Measurements from ENCODE around the gene RNF149.

DNA sequence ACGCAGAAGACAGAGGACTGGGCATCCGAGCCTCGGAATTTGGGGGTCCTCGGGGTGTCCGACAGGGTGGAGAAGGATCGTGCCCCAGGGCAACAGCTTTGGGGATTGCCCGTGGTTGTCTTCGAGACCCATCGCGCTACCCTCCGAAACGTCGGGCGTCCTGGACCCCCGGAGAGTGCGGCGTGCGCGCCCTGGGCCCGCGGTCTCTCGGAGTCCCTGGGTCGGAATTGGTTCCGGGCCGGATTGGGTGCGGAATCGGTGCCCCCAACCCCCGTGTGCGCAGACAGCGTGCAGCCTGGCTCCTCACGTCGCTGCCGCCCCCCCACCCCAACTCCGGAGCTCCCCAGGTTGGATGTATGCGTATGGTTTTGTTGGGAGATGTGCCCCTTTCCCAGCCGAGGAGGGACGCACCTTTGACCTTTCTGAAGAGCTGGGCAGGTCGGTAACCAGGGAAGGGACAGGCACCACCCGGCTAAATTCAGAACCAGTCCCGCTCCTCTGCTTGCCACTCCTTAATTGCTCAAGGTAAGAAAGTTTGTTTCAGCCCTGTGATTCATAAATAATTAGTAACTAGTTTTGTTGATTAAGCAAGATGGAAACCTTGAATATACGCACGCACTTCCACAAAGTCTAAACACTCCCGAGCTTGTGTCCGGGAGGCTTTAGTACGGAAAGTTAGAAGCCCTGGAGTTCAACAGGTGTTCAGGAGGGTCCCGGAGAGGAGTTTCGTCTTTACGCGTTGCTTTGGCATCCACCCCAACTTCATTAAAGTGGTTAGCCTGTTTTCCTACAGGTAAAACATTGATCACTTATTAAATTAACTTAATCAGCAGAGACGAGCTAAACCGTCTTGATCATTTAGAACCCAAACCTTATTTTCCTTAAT lies 979 bp downstream of the NPAS2 start:
- PRO-cap = no peak

- PRO-cap = no peak
Measured at GRCh38 chr2:100965403-100966033, 36.6 kb upstream of the RPL31 start.

DNA sequence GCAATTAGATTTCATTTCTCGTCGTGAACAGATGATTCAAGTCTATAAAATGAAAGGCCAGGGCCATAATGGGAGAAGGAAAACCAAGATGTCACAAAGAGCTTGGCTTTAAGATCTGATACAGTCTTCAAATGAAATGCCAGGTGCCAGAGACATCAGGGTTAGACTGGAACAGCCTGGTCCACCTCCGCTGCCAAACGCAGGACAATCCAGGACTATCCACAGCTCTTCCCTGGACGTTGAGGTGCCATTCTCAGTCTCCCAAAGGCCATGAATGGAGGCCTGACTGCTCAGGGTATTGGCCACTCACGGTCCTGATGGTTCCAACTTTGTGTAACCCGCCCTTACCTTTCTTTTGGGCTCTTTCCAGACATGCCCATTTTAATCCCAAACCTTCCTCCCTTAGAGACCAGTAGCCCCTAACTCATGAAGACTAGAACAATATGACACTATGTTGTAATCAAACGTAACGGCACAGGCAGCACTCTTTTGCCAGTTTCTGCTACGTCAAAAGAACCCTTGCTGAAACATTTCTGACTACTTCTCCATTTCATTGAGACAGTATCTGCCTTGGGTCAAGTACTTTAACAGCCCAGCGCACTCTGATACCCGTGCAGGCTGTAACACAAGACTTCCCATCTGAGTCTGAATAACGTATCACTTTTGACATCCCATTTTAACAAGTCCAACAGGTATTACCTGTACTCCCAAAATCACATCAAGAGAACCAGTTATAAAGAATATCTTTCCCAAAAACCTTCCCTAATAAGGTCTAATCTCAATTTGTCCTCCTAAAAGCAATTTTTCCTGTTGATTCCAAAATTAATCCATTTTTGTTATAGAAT lies 38.6 kb downstream of the TBC1D8 start:
- PRO-cap = no peak

GRCh38 chr2:101124050-101124277 lies 27.2 kb downstream of the TBC1D8 start:
- PRO-cap = no peak

DNA sequence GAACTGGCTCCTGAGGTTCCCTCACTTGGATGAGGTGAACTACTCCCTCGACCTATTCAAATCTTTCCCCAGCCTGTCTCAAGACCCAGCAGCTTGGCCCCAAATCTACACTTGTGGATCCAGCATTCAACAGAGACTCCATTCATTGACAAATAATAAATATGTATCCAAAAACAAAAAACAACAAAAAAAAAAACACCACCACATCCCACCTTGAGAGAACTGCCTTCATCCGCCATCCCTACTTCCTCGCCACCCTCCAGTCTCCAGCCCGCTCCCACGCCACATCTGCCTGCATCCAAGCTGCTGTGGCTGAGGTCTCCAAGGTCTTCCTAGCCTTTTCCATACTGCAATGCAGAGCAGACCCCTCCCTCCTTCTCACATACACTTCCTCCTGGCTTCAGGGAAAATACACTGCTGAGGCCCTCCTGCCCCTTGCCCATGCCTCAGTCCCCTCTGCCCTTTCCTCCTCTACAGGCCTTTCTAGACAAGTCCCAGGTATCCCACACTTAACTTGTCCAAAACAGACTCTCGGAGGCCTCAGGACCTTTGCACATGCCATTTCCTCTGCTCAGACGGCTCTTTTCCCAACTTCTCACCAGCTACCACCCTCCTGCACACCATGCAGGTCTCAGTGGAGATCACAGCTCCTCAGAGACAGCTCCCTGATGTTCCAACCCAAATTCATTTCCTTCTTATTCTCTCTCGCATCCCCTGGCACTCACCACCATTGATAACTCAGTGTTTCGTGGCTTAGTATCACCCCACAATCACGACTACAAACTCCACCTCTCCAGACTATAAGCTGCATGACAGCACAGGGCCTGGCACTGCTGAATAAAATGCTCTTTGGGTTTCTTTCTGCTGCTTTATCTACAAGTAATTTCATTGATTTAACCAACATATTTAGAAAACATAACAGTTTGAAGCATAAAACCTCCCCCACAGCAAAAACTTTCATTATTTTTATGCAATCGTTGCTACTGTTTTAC lies 11.7 kb downstream of the TBC1D8 start:
- PRO-cap = no peak

DNA sequence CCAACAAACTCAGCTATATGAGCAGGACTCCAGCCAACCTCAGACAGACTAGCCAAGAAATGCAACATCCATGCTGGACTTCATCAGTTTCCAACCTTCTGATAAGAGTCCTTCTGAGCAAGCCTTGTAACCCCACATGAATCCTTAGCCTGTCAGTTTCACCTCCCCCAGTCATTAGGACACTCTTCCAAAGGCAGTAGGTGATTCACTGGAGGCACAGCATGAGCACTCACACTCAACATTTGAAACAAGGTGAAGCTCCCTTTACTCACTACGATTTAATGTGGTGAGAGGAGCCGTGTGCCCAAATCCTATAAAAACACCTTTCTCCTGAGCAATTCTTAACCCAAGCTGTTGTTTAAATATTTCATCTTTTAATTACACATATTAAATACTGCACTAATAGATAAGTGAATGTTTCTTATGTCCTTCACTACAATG lies 5.7 kb downstream of the TBC1D8 start:
- PRO-cap = no peak

- PRO-cap = no peak
Measured at GRCh38 chr2:101150466-101151328, 485 bp downstream of the TBC1D8 start.

DNA sequence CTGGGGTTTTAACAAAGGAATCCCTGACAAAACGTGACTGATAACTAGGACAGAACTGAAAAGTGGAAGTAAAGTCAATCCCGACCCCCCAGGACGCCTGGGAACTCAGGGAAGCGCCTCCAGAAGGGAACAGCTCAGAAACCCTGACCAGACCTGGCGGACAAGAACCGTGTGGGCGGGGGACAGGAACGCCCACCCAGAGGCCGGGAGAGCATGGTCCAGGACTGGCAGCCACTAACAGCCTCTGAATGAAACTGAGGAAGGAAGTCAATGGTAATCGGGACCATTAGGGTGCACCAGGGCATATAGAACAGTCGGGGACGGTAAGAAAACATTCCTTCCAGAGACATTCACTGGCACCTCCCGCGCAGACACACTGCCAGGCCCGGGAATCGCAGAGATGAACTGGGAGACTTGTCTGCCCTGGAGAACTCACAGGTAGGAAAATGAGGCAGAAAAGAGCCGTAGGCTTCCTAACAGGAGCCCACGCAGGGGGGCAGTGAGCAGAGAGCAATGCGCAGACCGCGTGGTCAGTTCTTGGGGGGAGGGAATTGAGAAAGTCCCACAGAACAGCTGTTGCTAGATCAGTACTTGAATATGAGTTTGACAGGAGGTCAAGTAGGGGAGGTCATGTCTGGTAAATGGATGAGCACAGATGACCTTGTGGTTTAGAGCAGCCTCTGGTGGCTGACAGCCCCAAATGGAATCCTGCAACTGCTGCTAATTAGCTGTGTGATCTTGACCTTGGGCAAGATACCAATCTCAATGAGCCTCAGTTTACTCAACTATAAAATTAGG lies 1.3 kb upstream of the TBC1D8 start:
- PRO-cap = no peak

- PRO-cap = no peak
Measured at GRCh38 chr2:101244703-101245318, 7.9 kb upstream of the CNOT11 start.

GRCh38 chr2:101272368-101273460 lies 20.0 kb downstream of the CNOT11 start:
- PRO-cap = no peak

GRCh38 chr2:101308068-101308912 lies at the start of gene RNF149:
TSS of gene RNF149 (minus strand) at chr2:101308701.
- PRO-cap = bidirectional peak, plus-strand start at chr2:101308839, minus-strand start at chr2:101308635

- PRO-cap = no peak
Measured at GRCh38 chr2:101700226-101700865, 2.8 kb downstream of the MAP4K4 start.

GRCh38 chr2:101733034-101734084 lies 35.9 kb downstream of the MAP4K4 start:
- PRO-cap = no peak

GRCh38 chr2:101842333-101842734 lies 144.8 kb downstream of the MAP4K4 start:
- PRO-cap = no peak

DNA sequence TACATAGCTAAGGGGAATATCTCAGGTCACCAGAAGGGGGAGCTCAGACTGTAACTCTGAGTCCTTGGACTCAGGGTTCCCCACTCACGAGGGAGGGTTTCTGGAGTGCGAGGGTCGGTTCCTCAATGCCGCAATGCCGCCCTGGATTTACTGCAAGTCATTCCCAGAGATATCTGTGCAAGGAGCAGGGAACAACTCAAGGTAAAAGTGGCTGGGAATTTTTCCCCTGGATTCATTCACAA lies 14.6 kb downstream of the IL1R2 start:
- PRO-cap = no peak

DNA sequence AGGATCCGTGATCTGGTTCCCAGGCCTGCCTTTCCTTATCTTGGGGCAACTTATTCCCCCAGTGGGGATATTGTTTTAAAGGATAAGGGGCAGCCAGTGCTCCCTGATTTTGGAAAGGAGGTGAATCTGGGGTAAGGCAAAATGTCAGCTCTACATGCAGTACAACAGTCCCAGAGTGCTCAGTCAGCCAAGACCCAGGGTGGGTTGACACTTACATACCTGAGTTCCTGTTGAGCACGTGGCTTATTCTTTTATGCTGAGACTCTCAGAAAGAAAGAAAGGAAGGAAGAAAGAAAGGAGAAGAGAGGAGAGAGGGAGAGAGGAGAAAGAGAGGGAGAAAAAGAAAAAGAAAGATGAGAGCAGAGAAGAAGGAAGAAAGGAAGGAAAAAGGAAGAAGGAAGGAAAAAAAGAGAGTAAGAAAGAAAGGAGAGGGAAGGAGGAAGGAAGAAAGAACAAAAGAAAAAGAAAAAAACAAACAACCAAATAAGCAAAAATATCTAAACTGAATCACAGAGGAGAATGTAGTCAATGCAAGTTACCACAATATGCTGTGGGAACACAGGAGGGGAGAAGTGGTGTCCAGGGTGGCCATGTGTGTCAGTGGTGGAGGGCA lies 50.3 kb downstream of the IL1R2 start:
- PRO-cap = no peak

DNA sequence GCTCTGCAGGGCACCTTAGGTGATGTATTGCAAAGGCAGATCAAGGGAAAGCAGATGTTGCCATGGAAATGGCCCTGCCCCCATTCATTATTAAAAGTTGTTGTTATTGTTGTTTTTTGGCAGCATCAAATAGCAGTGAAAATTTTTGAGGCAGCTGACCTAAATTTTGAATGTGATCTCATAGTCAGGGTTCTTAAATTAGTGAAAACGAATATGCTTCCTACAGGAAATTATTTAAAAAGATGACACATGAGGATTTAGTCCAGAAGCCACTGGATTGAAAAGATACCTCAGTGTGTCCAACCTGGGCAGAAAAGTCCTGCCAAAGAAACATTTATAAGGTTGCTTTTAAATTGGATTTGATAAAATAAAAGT lies 57.5 kb downstream of the IL1R2 start:
- PRO-cap = no peak

DNA sequence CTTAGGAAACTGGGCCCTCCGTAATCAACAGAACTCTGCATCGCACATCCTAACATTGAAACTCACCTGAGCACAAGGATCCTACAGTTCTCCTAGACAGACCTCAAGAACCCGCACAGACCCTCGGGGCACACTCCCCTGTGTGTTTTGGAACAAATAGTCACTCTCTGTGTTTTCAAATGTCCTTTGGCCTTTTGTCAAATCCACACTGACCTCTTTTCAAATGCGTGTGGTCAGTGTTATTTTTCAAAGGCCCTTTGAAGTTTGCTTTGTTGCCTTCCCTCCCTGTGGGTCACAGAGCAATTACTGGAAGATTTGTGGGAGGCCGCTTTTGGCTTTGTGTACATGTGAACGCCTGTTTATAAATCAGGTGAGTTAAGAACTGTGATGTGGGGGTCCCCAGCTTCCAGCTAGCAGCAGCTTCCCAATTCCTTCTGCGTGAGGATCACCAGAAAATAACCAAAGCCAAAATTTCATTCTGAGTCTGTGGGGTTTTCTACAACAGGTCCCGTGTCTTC lies 66.1 kb downstream of the IL1R2 start:
- PRO-cap = no peak

DNA sequence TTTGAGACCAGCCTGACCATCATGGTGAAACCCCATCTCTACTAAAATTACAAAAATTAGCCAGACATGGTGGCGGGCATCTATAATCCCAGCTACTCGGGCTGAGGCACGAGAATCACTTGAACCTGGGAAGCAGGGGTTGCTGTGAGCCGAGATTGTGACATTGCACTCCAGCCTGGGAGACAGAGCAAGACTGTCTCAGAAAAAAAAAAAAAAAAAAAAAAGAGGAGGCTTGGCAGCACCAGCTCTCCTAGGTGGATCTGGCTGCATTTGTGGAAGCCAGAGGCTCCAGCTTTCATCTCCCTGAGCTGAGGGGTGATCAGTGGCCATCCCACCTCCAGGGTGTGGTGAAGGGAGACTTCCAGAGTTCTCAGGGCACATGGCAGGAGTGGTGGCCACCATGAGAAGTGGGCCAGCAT lies 38.7 kb upstream of the IL1R1 start:
- PRO-cap = no peak

GRCh38 chr2:102144434-102144733 lies 1.8 kb downstream of the IL1R1 start:
- PRO-cap = no peak